Gastroesophageal sphincter (tissue), 4 donors: ENCODE results near the genes SIK2, PPP2R1B and TTC12.

- PRO-cap, result unidirectional peak, minus-strand start at chr11:110431594
- RAMPAGE, long total RNA, 4 experiments, result no peak in any of the 4 experiments
Measured at GRCh38 chr11:110431219-110432235, 1.8 kb downstream of the FDX1 start.

GRCh38 chr11:111301985-111302854, 3.9 kb downstream of the POU2AF3 start:
- PRO-cap, result no peak
- RAMPAGE, long total RNA, 4 experiments, result no peak in any of the 4 experiments

- PRO-cap, result bidirectional peak, plus-strand start at chr11:111602437, minus-strand start at chr11:111602319; bidirectional peak, plus-strand start at chr11:111602690, minus-strand start at chr11:111602641
- RAMPAGE, long total RNA, 4 experiments, result start-site peak on the plus strand in 4 of 4 experiments, at chr11:111602404-111602548 at its widest, 54 to 416 reads per replicate
Measured at GRCh38 chr11:111602369-111602992, at the start of gene SIK2. Gene SIK2, plus strand, starts transcription at chr11:111602449.

DNA sequence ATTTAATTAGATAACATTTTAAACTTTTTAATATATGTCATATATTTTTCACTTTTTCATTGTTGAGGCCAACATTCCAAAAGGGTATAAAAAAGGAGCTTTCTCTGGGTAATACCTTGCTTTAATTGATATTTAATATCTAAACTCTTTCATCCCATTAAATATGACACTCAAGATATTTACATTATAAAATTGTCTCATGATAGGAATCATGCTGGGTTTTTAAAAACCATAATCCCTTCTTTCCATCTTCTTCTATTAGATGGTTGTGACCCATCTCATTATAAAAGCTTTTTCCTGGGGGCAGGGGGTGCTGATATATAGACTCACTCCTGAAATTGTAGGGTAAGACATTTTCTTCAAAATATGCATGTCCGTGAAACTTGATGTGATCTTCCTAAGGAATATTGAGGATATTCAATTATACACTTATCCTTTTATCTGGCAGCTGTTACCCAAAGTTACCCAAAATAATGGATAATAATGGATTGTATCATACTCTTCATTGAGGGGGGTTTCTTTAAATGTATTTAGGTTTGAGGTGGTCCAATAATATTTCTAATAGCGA, 10.9 kb downstream of the SIK2 start:
- PRO-cap, result no peak
- RAMPAGE, long total RNA, 4 experiments, result no peak in any of the 4 experiments

GRCh38 chr11:111623653-111624120, 21.4 kb downstream of the SIK2 start:
- PRO-cap, result no peak
- RAMPAGE, long total RNA, 4 experiments, result no peak in any of the 4 experiments

GRCh38 chr11:111653268-111653661, 51.0 kb downstream of the SIK2 start:
- PRO-cap, result no peak
- RAMPAGE, long total RNA, 4 experiments, result no peak in any of the 4 experiments

GRCh38 chr11:111745307-111745902, 20.8 kb downstream of the PPP2R1B start:
- PRO-cap, result no peak
- RAMPAGE, long total RNA, 4 experiments, result no peak in any of the 4 experiments

DNA sequence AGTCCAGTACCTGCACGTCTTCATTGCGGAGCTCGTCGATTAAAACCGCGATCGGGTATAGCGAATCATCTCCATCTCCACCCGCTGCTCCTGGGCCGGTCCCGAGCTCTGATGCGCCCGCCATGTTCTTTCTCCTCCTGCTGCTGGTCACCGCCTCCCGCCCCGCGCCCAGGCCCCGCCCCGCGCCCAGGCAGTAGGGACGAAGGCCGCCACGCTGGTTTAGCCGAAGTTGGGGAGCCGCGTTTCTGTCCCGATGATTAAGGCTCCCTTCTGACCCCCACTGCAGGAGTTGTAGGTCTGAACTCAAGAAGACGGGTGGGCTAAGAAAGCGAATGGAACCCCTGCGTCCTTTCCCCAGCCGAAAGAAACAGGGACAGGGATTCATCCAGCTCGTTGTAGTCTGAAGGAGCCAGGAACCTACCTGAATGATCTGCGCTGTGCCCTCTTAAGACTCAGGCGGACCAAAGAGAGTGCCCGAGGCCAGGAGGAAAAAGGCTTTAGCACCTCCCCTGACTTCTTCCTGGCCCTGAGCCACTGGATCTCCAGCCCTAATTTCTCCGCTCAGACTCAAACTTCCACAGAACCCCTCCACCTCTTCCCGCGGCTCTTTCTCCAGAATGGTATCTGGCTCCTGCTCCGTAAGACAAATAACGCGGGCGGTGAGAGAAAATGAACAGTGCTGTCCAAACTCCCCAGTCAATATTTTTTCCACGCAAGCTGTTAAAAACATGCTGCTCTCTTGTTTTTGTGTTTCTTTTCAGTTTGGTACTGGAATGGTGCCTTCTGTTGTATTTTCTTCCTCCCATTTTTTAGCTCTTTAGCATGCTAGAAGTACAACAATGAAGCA, at the start of gene PPP2R1B:
Gene PPP2R1B, minus strand, starts transcription at position 152 of the 847 bp plus-strand sequence.
- PRO-cap, result bidirectional peak, plus-strand start at position 222 of the sequence, minus-strand start at position 131 of the sequence; bidirectional peak, plus-strand start at position 580 of the sequence, minus-strand start at position 419 of the sequence; bidirectional peak, plus-strand start at position 676 of the sequence, minus-strand start at position 622 of the sequence
- RAMPAGE, long total RNA, 4 experiments, result start-site peak on the minus strand in 4 of 4 experiments, centred at positions 119 to 137 of the sequence, 44 to 72 reads per replicate

DNA sequence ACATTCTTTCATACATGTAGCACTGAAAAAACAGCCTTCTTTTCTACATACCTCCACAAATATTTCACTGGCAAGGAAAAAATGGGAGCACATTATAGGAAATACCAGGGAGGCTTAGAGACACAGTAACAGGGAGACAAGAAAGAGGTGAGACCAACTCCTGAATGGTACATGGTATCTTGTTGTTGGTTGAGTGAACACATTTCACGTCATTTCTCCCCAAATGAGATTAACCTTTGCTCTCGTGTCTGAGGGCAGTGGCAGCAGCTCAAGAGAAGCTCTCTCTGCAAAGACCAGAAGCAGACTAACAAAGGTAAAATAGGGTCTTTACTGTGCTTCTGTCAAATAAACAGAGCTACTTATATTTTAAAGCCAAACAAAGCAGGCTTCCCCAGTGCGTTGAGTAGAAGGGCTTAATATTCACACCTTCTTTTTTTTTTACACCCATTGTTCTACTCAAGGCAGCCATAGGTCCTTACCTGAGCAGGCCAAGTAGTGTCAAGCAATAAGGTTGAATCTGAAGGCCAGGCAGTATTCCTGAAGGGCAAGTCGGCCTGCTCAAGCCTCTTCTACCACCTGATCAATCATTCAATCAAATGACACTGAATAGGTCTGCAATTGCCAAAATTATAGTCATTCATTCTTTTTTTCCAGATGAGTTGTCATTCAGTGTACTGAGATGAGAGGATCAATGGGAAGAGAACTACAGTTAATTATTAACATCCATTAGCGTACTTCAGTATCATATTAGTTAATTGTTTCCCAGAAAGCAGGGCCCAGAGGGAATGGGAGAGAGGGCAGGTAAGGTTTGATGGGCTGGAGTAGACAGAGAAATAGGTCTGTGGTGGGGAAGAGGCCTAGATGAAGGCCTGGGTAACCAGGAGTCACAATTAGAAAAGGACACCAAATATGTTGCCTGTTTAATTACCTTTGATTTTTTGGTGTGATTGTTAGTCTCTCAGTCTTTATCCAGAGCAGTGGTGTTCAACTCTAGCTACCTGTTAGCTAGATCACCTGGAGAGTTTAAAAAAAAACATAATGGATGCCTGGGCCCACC, 11.8 kb upstream of the PPP2R1B start:
- PRO-cap, result no peak
- RAMPAGE, long total RNA, 4 experiments, result no peak in any of the 4 experiments

GRCh38 chr11:111819015-111819767, 52.2 kb downstream of the ALG9 start:
- PRO-cap, result no peak
- RAMPAGE, long total RNA, 4 experiments, result no peak in any of the 4 experiments

DNA sequence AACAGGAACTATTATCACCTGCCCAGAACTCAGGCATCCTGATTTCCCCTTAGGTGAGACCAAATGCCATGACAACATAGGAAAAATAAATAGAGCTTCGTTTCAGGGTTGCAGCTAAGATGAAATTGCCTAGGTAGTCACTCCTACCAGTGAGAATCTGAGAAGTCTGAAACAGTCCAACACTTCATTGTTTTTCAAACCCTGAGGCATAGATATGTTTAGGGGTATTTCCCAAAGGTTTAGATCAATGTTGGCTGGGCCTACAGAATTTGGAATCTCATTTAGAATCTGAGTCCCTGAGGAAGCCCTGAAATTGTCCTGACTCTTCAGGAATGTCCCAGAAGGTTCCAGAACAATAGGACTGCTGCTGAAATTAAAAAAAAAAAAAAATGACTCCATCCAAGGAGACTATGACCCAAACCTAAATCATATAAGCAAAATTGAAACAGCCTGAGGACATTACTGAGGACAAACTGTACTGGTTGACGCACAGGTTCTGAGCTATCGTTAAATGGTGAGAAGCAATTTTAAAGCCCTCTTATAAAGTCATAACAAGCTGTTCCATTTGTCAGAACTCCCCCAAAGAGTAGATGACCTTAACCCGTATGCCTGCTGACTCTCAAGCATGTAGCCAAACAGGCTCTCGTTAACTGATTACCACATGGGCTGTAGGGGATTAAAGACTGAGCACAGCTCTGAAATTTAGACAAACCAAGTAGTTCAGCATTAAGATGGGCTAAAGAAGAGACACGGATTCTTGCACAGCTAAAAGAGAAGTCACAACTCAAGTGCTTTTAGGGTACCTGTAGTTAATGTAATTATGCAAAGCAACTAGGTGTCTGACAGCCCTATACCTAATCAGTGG, 2.3 kb downstream of the CRYAB start:
- PRO-cap, result no peak
- RAMPAGE, long total RNA, 4 experiments, result no peak in any of the 4 experiments

DNA sequence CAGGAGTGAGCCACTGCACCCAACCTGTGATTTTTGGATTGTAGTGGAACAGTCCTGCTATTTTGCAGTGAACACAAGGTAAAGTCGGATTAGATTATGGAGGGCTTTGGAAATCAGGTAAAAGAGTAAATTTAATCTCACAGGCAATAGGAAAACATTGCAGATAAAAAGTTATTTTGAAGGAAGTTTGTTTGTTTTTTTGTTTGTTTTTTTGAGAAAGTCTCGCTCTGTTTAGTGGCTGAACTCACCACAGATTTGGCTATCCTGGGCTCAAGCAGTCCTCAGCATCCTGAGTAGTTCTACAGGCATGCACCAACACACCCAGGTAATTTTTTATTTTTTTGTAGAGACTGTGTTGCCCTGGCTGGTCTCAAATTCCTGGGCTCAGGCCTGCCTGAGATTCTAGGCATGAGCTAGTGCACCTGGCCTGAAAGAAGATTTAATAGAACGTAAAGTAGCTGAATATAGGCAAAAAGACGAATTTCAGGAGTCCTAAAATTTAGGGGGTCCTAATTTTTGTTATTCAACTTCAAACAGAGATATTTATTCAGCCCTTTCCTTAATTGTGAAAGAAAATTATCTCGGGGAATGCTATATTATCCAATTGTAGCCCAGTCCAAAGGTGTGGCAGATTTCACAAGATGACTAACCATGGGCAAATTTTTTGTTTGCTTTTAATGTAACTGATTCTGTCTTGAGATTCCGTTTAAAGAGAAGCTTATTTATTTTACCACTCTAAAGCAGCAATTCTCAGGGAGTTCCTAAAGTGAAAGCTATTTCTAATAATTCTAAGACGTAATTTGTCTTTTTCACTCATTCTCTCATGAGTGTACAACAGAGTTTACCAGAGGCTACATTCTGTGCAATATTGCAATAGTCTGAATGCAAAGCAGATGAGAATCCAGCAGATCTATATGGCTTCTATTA, 1.0 kb downstream of the IL18 start:
- PRO-cap, result no peak
- RAMPAGE, long total RNA, 4 experiments, result no peak in any of the 4 experiments

- PRO-cap, result no peak
- RAMPAGE, long total RNA, 4 experiments, result no peak in any of the 4 experiments
Measured at GRCh38 chr11:112195013-112195523, 19.8 kb downstream of the BCO2 start.

DNA sequence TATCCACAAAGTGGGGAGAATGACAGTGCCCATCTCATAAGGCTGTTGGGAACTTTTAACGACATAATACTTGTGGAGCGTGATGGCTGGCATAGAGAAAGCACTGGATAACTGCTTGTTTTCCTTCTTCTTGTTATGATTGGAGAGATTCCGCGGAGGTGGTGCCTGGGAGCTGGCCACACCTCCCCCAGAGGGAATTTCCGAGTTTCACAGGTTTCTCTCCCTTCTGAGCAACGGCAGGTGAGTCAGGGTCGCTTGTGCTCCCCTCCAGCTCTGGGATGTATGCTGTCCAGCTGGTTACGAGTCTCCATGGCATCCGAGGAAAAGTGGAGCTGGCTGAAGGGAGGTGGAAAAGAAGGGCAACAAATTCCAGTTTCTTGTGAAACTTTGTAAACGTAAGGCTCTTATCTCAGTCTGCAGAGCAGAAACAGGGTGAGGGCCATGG, 9.9 kb upstream of the PLET1 start:
- PRO-cap, result no peak
- RAMPAGE, long total RNA, 4 experiments, result no peak in any of the 4 experiments

- PRO-cap, result bidirectional peak, plus-strand start at chr11:113314667, minus-strand start at chr11:113314388; unidirectional peak, plus-strand start at chr11:113314847
- RAMPAGE, long total RNA, 4 experiments, result start-site peak on the plus strand in 3 of 4 experiments, at chr11:113314555-113314615 at its widest, 32 to 47 reads per replicate
Measured at GRCh38 chr11:113314206-113315262, at the start of gene TTC12. Gene TTC12, plus strand, starts transcription at chr11:113314583.

- PRO-cap, result no peak
- RAMPAGE, long total RNA, 4 experiments, result no peak in any of the 4 experiments
Measured at GRCh38 chr11:113894564-113895051, 10.0 kb upstream of the HTR3B start.

GRCh38 chr11:114064991-114065699, 5.6 kb downstream of the ZBTB16 start:
- PRO-cap, result bidirectional peak, plus-strand start at chr11:114065425, minus-strand start at chr11:114065260
- RAMPAGE, long total RNA, 4 experiments, result no peak in any of the 4 experiments

DNA sequence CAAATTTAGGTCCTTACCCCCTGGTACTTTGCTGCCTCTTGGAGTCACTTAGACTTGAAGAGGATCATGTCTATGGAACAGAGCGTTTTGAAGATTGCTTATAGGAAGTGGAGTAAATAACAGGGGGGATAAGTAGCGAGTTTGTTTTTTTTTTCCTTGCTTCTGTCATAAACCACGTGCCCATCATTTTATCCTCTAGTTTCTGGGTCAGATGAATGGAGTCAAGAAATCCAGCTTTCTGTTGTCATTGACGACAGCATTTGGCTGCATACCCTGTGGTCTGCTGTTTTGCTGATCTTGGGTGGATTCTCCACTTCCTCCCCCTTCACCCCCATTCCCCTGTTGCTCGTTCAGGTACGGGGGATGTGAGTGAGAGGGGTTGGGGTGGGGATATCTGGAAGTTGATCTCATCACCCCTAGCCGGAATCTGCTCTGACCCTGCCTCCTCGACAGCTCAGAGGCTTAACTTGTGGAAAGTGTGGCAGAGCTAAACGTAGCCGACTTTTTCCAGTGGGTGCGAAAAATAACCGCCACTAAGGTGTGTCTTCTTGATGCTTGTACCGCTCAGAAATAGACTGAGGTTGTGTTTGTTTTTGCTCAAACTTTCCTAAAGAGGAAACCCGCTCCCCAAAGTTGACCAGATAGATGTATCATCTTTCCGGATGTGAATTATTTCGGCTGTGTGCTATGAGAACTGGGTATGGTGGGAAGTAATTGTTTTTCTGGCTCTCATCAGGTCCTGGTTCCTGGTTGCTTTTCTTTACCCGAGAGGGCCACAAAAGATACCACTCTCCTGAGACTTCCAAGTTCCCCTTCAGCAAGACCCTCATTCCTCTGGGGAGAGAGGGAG, 6.5 kb downstream of the ZBTB16 start:
- PRO-cap, result no peak
- RAMPAGE, long total RNA, 4 experiments, result no peak in any of the 4 experiments

DNA sequence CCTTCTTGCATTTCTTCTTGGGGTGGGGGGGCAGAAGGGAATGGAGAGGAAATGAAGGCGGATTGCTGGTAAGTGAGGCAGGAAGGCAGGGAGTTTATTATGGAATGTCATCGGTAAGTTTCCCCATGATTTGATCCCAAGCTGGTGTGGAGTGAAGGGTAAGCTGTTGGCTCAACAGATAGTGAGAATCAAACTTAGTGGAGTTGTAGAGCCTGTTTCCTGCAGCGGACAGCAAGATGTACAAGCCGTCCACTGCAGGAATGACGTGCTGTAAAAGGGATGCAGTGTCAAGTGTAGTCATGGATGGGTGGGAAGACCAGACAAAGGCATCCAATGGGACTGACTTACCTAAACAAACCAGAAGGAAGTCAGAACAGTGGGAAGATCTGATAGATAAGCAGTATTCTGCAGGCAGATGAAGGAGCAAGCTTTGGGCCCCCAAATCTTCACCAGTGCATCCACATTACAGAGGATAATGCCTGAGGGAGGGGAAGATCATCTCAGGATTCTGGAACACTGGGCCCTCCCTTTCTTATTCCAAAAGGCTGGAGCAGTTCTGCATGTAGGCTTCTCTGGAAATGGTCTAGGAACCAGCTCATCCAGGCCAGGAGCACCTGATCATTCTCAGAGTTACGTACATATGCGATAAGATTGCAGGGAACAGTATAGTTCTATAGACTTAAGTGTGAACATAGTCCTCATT, 8.9 kb downstream of the ZBTB16 start:
- PRO-cap, result no peak
- RAMPAGE, long total RNA, 4 experiments, result no peak in any of the 4 experiments

DNA sequence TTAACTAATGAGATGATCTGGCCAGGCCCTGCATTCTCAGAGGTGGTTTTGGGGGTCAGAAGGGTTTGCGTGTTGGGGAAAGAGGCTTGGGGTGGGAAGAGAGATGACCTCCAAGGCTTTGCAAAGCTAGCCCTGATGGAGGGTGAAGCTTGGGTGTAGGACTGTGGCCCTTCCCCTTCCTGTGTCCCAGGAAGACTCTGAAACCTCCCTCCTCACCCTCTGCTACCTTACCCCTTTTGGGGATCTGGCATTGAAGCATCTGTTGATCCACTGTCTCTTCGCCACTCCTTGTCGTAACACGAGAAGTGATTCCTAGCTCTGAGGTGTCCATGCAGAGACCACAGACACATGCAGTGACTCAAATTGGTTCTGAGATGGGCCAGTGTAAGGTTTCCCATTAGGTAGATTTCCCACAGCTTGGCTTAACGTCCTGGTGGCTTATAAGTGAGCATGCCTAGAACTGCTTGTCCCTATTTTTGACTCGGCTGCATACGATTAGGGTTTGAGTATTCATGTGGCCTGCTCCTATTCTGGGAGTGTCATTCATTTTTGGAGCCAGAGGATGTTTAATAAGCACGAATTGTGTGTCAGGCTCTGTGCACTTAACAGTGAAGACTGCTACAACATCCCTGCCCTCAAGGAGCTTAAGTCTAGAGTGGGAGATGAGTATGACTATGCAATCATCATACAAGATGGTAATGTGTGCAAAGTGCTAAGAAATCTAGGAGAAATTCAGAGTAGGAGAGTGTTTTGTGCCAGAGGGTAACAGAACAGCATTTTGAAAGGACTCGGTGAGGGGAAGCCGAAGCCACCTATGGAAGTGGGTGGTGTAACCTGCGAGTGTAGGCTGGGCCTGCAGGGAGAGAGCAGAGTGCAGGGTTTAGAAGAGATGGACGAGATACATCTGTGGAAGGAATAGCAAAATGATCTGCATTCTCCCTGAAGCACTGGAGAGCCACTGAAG, 101.6 kb downstream of the ZBTB16 start:
- PRO-cap, result no peak
- RAMPAGE, long total RNA, 4 experiments, result no peak in any of the 4 experiments